ENCODE results near the genes SOAT1 and TDRD5.

DNA sequence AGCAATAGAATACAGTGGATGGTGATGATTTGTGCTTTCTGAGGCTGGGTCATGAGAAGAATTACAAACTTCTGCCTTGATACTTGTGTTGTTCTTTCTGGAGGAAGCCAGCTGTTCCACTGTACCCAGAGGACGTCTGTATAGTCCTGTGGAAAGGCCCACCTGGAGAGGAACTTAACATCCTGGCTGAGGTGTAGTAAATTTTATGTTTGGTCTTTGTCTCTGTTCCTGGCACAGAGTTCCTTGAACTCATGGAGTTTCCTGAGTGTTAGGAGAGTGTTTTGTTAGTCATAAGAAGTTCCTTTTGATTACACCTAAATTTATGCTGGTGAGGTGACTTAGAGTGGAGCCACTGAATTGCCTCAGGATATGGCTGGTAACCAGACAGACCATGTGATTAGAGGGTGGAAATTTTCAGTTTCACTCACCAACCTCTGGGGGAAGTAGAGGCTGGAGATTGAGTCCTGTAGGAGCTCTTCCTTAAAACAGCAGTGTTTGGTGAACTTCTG is 57.9 kb downstream of the RASAL2 start:
- PRO-cap = no peak

DNA sequence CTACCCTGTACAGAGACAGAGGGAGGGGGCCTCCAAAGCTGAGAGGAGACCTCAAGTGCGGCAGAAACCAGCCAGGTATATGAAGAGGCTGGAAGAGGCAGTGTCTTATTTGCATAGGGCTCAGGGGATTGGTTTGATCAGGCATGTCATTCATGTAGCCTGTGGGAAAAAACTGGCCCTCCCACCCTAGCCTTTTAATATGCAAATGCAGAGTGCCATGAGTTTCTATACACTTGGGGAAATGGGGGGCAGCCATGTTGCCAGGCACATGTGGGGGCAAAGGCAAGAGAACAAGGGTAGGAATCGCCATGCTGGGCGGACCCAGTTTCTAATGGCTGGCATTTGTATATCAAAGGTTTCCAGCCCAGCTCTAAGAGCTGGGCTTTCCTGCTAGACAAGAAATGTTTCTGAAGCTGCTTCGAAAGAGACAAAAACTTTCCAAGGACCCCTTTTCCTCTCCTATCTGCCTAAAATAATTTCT is 172.8 kb downstream of the RASAL2 start:
- PRO-cap = no peak

GRCh38 chr1:178275649-178275848 is 181.6 kb downstream of the RASAL2 start:
- PRO-cap = no peak

DNA sequence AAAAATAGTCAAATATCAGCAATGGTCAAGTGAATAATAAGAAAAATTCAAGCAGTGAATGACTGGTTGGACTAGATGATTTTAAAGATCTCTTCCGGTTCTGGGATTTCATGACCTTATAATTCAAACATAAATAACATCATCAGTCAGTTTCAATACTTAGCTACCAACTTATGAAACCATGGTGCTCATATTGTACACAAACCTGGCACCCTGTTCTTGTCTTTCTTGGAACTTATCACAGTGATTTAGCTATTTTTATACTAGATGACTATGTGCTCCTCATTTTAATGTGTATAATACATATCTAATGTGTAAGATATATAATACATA is 157.0 kb downstream of the CLEC20A start:
- PRO-cap = unidirectional peak, minus-strand start at position 103 of the sequence

DNA sequence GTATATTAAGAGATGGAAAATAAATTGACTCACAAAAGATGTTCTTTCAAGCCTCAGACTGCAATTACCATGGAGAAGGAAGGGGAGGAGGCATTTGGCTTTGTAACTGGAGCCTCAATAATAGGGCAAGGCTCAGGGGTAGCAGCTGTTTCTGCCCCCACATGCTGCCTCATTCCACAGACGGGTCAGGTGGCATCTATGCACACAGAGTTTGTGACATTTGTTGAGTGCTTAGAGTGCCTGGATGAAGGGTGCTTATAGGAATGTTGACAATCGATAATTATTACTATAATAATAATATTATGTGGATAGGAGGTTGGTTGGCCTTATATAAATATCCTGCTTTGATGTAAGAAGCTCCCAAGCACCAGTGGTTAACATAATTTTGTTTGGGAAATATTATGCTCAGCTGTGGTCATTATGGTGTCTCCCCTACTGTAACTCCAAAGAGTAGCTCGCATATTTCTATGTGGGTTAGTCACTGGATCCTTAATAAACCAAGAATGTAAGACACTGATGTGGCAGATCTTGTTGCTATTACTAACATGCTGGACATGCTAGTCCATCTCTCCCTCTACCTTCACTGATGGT is 79.4 kb upstream of the RALGPS2 start:
- PRO-cap = no peak

DNA sequence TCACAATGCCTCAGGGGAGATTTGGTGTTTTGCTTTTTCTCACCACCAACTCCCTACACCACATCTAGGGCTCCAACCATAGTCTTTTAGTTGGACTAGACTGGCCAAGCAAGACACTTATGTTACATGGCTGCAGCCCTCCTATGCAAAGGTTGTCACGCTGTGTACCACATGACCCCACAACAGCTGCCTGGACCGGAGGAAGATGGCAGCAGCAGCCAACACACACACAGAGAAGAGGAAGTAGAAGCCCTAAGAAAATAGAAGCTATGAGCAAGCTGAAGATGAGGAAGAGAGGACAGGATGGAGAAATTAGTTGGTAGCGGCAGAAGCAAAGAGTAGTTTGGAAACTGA is 60.8 kb upstream of the RALGPS2 start:
- PRO-cap = bidirectional peak, plus-strand start at position 193 of the sequence, minus-strand start at position 88 of the sequence

DNA sequence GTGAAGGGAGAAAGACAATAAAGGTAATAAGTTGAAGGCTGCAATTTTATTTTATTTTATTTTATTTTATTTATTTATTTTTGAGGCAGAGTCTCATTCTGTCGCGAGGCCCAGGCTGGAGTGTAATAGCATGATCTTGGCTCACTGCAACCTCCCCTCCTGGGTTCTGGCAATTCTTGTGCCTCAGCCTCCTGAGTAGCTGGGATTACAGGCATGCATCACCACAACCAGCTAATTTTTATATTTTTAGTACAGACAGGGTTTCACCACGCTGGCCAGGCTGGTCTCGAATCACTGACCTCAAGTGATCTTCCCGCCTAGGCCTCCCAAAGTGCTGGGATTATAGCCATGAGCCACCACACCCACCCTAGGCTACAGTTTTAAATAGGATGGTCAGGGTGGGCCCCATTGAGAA is 62.9 kb upstream of the FAM20B start:
- PRO-cap = no peak

- PRO-cap = no peak
These were observed 22.7 kb upstream of the FAM20B start for GRCh38 chr1:179002826-179003478.

- PRO-cap = no peak
These were observed 7.9 kb upstream of the FAM20B start for GRCh38 chr1:179017809-179018224.

GRCh38 chr1:179021886-179022221 is 3.8 kb upstream of the FAM20B start:
- PRO-cap = no peak

DNA sequence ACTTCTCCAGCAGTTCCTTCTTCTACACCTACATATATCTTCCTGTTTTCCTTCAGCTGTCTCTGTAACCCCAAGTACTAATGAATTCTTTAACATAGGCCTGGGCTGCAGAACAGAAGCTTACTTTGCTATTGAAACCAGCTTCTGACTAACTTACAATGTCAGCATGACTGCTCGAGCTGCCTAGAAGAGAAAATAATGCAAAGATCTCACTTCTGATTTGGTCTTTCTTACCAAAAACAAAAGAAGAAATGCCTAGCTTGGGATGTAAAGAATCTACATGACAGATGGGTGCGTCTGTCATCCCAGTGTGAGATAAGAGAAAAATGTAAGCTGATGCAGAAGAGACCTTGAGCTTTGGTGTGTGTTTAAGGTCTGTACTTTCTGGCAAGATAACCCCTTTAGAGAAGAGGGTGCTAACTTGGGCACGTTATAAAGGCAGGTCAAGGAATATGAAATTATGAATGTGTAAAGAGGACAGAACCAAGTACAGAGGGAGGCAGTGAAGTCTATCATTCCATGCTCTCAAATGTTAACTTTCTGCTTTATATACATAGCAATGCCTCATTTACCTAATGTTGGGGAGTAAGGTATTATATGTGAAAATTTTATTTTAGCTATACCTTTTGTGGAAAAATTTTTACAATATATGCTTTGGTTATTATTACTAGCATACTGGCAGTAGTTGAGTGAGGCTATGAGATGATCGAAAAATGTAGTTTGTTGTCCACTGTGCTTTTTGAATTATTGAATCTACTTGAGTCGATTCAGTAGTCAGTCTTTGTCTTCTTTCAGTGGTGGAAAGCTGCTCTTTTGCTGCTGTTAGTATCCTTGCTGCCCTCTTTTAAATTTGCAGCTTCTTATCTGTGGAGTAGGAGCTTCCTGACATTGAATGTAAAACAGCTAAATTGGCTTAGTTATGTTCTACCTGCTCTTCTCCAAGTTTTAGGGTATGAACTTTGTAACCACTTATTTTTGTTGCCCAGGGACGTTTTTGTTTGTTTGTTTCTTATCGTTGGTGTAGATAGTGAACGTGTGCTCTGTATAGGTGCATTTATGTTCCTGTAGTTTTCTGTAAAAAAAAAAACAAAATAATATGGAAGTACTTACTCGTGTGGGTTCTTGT is 3.9 kb downstream of the FAM20B start:
- PRO-cap = no peak

DNA sequence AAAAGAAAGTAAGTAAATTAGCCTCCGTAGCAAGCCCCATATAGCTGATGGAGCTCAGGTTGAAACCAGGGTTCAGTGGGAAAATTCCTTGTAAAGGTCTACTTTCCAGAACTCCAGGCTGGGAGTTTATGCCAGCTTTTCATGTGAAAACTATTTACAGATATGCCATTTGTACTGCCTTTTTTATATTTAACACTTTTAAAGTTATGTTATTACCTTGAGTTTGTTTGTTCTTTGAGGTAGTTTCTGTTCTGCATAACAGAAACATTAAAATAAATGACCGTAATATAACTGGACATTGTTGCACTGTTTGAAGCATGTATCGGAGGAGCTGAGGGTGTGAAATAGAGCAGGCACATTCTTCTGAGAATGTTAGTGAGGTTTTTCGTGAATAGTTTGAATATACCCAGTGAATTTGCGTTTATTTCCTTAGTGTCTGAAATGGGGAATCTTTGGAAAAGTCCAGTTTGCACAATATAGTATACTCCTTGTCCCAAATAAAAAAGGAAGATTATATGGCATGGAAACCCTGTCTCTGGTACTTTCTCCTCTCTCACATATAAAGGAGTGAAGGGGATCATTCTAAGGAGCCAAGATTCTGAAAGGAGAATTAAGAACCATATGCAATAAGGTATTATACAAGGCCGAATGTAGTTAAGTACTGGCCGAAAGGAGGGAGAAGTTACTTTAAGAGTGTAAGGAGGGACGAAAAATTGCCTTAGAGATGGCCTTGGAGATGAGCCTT is 10.6 kb downstream of the FAM20B start:
- PRO-cap = no peak

GRCh38 chr1:179118522-179119049 is 36.7 kb downstream of the TOR3A start:
- PRO-cap = no peak

- PRO-cap = no peak
These were observed 43.4 kb downstream of the TOR3A start for GRCh38 chr1:179125099-179125746.

- PRO-cap = bidirectional peak, plus-strand start at chr1:179143245, minus-strand start at chr1:179143014
These were observed 61.1 kb downstream of the TOR3A start for GRCh38 chr1:179142696-179143718.

DNA sequence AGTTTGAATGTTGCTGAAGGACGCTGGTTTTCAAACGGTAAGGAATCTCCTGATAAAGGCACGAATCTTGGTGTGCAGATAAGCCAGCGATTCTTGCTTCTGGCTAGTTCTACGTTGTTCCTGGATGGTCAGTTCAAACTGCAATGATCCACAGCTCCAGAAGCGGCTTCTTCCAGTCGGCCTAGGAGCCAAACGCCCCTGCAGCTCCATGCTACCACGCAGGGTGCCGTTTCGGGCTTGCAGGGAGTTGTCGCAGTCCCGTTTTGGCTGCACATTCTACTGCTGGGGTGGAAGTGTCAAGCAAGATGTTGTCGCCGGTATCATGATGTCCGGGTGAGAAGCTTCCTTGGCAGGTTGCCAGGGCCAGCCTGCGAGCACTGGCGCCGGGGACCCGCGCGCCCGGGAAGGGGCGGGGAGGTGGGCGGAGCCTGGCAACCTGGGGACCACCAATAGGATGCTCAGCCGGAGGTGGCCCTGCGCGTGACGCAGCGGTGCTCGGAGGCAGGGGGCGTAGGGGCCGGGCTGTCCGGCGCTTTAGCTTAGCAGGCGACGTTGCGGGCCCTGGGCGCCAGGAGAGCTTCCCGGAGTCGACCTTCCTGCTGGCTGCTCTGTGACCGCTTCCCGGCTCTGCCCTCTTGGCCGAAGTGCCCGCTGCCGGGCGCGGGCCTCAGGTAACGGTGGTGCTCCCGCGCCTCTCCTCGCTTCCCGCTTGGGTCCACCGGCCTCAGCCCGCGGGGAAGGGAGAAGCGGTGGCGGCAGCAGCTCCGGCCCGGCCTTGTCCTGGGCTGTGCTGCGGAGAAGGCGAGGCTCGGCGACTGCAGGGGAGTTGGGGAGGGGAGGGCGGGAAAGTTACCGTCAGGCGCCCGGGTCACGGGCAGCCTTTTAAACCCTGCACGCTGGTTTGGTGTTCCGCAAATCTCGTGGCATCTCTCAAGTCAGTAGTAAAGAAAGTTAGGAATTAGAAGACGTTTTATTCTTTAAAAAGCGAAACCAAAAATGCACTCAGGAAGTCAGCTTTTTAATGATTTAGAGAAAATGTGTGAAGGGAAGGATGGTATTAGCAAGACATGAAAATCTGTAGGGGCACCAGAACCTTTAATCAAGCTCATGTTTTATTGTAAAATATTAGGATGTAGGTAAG is at the start of gene SOAT1:
TSS of gene SOAT1 (plus strand) at position 532 of the 1,141 bp plus-strand sequence.
- PRO-cap = bidirectional peak, plus-strand start at position 542 of the sequence, minus-strand start at position 379 of the sequence; bidirectional peak, plus-strand start at position 1,029 of the sequence, minus-strand start at position 943 of the sequence

- PRO-cap = no peak
These were observed 5.3 kb upstream of the TDRD5 start for GRCh38 chr1:179586070-179587056.

GRCh38 chr1:179591504-179592432 is at the start of gene TDRD5:
TSS of gene TDRD5 (plus strand) at chr1:179591832.
- PRO-cap = no peak

GRCh38 chr1:179881307-179881788 is 737 bp upstream of the TOR1AIP1 start:
- PRO-cap = no peak

DNA sequence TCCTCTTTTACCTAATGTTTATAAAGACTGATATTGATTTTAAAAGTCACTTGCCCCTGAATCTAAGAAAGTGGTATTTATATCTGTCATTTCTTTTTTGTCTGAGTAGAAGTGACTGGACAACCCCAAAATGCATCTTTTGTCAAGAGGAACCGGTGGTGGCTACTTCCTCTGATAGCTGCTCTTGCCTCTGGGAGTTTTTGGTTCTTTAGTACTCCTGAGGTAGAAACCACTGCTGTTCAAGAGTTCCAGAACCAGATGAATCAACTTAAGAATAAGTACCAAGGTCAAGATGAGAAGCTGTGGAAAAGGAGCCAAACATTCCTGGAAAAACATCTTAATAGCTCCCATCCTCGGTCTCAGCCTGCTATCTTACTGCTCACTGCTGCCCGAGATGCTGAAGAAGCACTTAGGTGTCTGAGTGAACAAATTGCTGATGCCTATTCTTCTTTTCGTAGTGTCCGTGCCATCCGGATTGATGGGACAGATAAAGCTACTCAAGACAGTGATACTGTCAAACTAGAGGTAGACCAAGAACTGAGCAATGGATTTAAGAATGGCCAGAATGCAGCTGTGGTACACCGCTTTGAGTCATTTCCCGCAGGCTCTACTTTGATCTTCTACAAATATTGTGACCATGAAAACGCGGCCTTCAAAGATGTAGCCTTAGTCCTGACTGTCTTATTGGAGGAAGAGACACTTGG is 35.4 kb downstream of the TOR1AIP1 start:
- PRO-cap = no peak